A549 (cell line): ENCODE measurements around the gene MOV10.

GRCh38 chr1:111909059-111909492 is 80.4 kb downstream of the KCND3 start:
- PRO-cap, result no peak
CAGE:
- cytosol, long polyA plus RNA, result no peak
- long polyA plus RNA, result no peak
- nucleus, long polyA plus RNA, result no peak

DNA sequence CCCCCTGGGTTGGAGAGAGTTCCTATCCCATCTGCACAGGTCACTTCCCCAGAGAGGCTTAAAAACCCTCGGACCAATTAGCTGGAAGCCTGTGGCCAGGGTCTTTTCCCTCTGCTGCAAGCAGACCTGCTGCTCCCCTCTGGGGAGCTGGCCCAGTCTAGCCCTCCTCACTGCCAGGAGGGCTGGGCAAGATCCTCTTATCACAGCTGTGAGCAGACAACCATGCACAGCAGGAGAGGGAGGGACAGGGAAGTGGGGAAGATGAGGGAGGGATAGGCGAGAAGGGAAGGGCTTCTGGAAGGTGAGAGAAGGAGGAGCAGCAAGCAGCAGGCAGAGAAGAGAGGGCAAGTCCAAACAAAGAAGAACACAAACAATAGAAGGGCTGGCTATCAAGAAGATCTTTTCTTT is 40.9 kb downstream of the KCND3 start:
- PRO-cap, result no peak
CAGE:
- cytosol, long polyA plus RNA, result no peak
- long polyA plus RNA, result no peak
- nucleus, long polyA plus RNA, result no peak

DNA sequence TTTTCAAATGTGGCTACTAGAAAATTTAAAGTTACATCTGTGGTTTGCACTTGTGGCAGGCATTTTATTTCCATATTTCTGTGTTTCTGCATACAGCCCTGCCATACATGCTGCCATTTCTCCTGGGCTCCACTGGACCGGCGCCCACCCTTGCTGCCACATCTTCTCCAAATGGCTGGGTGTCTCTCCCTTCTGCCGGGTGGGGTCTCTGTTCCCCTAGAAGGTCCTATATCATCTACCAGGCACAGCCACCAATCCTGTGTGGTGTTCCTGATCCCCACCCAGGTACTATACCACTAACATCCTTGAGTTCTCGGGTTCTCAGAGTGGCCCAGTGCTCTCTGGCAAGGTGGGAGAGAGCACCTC is 31.1 kb upstream of the KCND3 start:
- PRO-cap, result no peak
CAGE:
- cytosol, long polyA plus RNA, result no peak
- long polyA plus RNA, result no peak
- nucleus, long polyA plus RNA, result no peak

DNA sequence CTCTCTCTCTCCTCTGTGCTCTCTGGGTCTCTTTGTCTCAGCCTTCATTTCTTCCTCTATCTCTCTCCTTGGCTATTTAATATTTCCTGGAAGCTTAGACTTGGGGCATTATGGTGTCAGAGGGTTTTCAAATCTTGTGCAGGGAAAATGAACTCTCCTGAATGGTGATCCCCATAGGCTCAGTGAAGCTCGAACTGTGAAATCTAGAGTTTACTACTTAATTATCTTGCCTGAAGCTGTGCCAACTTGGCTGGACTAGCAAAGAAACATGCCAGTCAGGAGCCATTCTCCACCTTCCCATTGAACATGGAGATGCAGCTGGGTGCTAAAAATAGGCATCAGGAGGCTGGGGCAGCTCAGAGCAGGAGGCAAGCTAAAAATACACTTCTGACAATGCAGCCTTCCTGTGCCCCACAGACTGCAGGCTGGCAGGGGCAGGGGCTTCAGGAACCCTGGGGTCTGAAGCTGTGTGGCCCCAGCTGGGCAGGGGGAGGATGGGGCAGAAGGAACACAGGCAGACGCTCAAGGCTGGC is 155.2 kb upstream of the KCND3 start:
- PRO-cap, result no peak
CAGE:
- cytosol, long polyA plus RNA, result no peak
- long polyA plus RNA, result no peak
- nucleus, long polyA plus RNA, result no peak

DNA sequence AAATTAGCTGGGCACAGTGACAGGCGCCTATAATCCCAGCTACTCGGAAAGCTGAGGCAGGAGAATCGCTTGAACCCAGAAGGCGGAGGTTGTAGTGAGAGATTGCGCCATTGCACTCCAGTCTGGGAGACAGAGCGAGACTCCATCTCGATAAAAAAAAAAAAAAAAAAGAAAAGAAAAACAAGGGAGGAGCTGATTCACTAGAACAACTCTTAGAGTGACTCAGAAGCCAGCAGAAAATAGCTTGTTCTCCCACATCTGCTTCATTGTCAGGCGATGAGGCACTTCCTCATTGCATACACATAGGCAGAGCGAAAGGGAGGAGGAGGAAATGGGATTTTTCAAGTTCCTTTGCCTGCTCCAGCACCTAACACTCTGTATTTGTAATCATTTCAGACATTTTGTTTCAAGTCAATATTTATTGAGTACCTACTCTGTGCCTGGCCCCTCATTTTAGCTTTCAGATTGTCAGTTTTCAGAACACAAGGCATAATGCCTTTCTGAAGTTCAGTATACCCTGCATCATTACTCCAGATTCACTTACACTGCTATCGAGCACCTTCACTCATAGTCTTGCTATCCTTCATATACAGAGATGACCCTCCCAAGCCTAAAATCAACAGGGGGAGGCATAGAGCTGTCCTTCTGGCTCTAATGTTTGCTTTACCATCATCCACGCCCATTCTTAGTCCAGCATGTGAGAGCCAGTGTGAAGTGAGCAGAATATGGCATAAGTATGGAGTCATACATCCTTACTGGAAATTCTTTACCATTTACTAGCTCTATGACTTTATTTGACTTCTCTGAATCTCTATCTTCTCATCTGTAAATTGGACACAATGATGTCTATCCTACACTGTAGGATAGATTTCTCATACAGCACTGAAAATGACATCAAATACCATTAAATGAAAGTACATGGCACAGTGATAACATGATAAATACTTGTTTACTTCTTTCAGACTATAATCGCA is 1.7 kb upstream of the CTTNBP2NL start:
- PRO-cap, result no peak
CAGE:
- cytosol, long polyA plus RNA, result no peak
- long polyA plus RNA, result no peak
- nucleus, long polyA plus RNA, result no peak

DNA sequence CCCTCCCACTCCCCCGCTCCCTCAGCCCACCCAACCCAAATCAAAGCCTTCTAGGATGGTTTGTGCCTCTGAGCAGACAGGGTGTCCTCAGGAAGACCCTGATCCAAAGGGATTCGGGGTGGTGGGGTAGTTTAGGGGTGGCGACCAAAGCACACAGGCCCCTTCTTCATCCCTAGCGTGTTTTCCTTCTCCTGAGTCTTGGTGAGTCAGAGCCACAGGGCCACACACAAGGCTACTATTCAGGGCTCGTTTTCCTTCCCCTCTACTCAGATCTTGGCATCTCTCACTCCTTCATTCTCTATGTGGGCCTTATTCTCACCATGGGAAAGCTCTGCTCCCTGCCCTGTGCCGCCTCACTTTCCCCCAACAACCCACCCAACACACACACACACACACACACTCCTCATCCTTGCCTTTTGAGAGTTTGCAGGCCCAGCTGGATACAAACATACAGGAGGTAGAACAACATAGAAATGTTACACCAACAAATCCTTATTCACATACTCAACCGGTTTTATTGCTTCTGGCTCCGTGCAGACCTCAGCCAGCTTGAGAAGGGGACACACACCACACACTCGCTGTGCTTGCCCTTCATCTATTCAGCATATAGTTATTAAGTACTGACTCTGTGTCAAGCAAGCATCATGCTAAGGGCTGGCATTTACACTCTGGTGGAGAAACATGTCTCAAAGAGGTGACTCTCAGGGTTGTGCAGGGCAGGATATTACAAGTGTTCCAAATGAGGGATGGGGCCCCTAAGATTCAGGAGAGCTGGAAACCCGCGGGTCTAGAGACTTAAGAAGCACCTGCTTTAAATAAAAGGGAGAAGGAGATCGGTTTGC is 43.5 kb upstream of the WNT2B start:
- PRO-cap, result no peak
CAGE:
- cytosol, long polyA plus RNA, result no peak
- long polyA plus RNA, result no peak
- nucleus, long polyA plus RNA, result no peak

DNA sequence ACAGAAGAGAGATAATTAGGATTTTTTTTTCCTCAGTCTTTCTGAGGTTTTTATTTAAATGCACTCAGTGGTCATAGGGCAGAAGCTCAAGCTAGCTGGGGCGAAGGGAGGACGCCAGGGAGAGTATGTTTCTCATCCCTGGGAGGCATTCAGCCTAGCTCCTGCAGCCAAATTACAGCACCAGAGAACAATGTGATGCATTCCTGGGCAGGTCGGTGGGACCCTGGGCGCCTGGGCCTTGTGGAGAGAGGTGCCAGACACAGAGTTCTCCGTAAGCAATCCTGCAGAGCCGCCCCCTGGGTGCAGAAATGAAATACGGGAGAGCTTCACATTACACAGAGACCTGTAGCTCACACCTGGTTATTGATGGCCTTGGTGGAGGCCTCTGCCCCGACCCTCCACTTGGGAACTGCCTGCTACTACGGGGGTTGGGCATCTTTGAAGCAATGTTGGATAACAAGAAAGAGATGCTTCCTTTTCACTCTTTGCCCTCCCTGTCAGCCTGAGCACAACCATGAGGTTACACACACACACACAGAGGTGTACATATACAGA is 15.5 kb downstream of the WNT2B start:
- PRO-cap, result no peak
CAGE:
- cytosol, long polyA plus RNA, result no peak
- long polyA plus RNA, result no peak
- nucleus, long polyA plus RNA, result no peak

- PRO-cap, result no peak
CAGE:
- cytosol, long polyA plus RNA, result no peak
- long polyA plus RNA, result no peak
- nucleus, long polyA plus RNA, result no peak
These were observed at the start of gene MOV10 for GRCh38 chr1:112674078-112674767. Gene MOV10, plus strand, starts transcription at chr1:112674659.

- PRO-cap, result no peak
CAGE:
- cytosol, long polyA plus RNA, result no peak
- long polyA plus RNA, result no peak
- nucleus, long polyA plus RNA, result no peak
These were observed 6.1 kb downstream of the RHOC start for GRCh38 chr1:112700422-112701638.

GRCh38 chr1:112713418-112713987 is 1.6 kb downstream of the PPM1J start:
- PRO-cap, result no peak
CAGE:
- cytosol, long polyA plus RNA, result no peak
- long polyA plus RNA, result no peak
- nucleus, long polyA plus RNA, result no peak

- PRO-cap, result no peak
CAGE:
- cytosol, long polyA plus RNA, result no peak
- long polyA plus RNA, result no peak
- nucleus, long polyA plus RNA, result no peak
These were observed 88.6 kb downstream of the SLC16A1 start for GRCh38 chr1:112867520-112867719.

DNA sequence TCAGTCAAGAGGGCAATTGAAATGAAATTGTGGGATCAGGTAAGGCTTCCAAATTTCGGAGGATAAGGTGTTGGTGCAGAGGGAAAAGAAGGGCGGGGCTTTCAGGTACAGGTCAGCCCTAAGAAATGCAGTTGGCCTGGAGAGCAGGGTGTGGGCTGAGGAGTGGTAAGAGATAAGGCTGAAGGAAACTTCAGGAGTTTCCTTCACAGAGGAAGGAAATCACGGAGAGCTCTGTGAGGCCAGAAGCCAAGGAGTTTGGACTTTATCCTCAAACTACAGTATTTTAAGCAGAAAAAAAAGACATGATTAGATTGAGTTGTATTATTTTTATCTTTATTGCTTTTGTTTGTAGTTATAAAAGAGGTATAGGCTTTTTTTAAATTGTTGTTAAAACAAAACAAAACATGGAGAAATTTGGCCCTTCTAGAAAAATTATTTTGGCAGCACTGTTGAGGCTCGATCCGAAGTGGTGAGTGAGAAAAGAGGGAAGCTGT is 51.0 kb downstream of the SLC16A1 start:
- PRO-cap, result no peak
CAGE:
- cytosol, long polyA plus RNA, result no peak
- long polyA plus RNA, result no peak
- nucleus, long polyA plus RNA, result no peak

- PRO-cap, result no peak
CAGE:
- cytosol, long polyA plus RNA, result no peak
- long polyA plus RNA, result no peak
- nucleus, long polyA plus RNA, result no peak
These were observed 448 bp upstream of the LRIG2 start for GRCh38 chr1:113072563-113072936.

DNA sequence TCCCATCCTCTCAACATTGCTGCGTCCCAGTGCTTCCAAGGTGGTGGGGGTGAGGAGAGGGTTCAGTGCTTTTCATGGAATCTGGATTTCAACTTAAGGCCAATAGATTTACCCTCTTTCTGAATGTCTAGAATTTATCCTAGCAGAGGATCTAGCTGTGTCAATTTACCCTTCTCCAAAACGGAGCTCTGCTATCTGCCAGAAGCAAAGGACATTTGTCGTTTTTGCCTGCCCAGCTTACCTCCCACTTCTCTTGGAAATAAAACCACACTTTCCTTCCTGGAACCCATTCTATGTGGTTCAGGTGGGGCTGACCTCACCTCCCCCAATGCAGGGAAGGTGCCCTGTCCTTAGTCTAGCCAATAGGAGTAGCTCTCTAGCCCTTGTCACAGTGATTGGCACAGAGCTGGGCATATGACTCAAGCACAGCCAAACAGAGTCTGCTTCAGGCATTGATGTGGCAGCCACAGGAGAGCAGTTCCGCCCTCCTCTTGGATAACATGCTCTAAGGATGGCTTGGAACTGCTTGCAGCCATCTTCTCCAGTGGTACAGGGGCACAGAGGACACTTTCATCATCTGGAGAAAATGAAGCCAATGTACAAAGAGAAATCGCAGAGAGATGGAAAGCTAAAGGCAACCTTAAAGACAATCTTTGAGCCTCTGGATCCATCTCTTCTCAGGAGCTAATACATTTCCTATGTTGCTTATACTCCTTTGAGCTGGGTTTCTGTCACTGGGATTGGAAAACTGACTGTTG is 134.0 kb downstream of the LRIG2 start:
- PRO-cap, result no peak
CAGE:
- cytosol, long polyA plus RNA, result no peak
- long polyA plus RNA, result no peak
- nucleus, long polyA plus RNA, result no peak

DNA sequence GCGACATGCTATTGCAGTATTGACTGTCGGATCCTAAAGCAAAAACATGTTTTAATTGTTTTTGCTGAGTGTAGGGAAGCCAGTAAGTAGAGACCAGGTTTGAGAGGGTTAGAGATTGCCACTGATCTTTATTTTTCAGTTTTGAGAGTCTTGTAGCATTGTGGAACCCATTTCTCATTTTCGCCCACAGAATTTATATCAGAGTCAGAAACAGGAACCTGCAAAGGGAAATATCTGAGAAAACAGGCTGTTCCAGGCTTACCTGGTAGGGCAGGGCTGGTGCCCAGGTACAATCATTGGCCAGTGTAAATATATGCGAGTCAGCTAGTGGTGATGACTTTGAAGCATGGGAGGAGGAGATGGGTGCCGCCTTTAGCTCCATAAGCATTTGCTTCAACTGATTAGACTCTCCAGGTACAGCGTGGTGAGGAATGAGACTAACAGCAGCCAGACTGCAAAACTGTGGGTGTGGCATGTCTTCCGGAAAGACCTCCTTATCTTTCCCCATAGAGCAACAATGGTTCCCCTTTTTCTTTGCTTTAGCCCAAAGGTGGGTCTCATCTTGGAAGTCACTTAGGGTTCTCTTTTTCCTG is 137.1 kb downstream of the LRIG2 start:
- PRO-cap, result no peak
CAGE:
- cytosol, long polyA plus RNA, result no peak
- long polyA plus RNA, result no peak
- nucleus, long polyA plus RNA, result no peak

DNA sequence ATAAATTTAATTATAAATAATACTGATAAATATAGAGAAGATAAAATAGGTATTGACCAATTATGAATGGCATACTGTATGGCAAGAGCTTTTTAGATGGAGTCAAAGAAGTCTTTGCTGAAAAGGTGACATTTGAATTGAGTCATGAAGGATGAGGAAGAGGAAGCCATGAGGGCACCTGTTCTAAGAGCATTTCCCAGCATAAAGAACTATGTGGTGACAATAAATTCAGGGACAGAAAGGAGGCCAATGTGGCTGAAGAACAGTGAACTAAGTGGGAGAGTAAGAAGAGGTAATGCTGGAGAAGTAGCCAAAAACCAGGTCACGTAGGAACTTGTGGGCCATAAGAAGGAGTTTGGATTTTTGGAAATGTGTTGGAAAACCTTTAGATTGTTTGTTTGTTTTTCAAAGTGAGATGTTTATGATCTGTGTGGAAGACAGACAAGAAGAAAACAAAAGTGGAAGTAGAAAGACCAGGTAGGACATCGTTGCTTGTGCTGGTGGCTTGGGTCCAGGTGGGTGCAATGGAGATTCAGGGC is 67.5 kb downstream of the MAGI3 start:
- PRO-cap, result no peak
CAGE:
- cytosol, long polyA plus RNA, result no peak
- long polyA plus RNA, result no peak
- nucleus, long polyA plus RNA, result no peak

- PRO-cap, result no peak
CAGE:
- cytosol, long polyA plus RNA, result no peak
- long polyA plus RNA, result no peak
- nucleus, long polyA plus RNA, result no peak
These were observed 106.6 kb downstream of the MAGI3 start for GRCh38 chr1:113496938-113497301.

- PRO-cap, result no peak
CAGE:
- cytosol, long polyA plus RNA, result no peak
- long polyA plus RNA, result no peak
- nucleus, long polyA plus RNA, result no peak
These were observed 116.2 kb downstream of the MAGI3 start for GRCh38 chr1:113506371-113507122.

GRCh38 chr1:113682678-113683149 is 76.6 kb downstream of the PHTF1 start:
- PRO-cap, result no peak
CAGE:
- cytosol, long polyA plus RNA, result no peak
- long polyA plus RNA, result no peak
- nucleus, long polyA plus RNA, result no peak

DNA sequence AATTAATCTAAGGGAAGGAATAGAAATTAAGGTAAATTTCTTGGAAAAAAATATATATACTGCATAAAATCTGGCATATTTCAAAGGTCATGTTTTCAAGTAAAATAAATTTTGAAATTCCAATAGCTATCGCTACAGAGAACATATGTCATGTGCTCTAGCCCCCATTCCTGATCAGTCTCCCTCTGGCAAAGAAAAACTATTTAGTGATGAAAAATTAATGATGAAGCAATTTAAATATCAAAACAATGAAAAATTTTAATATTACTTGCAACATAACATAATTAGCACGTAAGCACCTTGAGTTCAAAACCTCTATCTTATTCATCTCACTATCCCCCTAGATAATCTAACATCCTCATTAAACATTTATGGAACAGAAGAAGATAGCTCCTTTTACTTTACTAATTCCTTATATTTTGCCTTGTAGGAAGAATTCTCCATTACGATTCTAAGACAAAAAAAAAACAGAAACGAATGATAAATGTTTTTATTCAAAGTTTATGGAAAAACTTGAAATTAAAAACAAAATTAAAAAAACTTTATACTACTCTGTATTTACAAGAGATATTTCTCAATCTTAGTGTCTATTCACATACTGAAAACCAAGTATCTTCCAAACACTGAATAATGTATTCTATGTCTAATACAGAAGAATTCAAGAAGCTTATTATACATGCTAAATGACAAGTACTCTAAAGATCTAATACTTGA is 59.3 kb downstream of the PHTF1 start:
- PRO-cap, result no peak
CAGE:
- cytosol, long polyA plus RNA, result no peak
- long polyA plus RNA, result no peak
- nucleus, long polyA plus RNA, result no peak